LNCaP clone FGC (cell line): ENCODE data around the genes SFT2D3, MZT2B and PTPN18.

GRCh38 chr2:127563008-127563360 lies 27.5 kb downstream of the MYO7B start:
- RRBS, 2 experiments: no CpG with 5 or more reads among the region's 2 CpGs

- RRBS, 2 experiments: 67 to 68% methylated on average over 12 of the region's 50 CpGs
Measured at GRCh38 chr2:127631013-127632355, 14.5 kb upstream of the GPR17 start.

DNA sequence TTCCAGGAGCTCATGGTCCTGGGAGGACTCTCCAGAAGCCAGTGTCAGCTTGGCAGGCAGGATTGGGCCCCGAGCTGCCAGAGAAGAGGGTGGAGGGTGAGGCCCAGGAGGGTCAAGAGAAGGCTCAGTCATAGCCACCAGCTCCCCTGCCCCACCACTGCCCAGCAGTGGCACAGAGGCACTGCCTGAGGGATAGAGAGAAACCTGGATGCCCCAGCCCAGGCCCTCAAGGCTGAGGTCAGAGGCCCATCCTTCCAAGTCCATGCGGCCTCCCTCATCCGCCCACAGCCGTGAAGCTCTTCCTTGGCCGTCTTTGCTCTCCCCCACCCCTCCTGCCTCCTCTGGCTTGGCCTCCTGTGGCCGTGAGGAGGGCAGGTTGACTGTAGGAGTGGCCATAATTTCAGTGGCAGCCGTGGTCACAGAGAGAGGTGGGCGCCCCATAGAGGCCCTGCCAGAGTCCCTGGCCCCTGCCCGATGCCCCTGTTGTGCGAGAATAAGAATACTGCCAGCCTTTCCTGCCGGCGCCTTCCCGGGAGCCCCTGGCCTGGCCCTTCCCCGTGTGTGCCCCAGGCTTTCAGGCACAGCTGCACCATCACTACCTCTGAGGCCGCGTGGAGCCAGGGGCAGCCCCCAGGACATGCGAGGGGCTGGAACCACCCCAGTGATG lies 13.3 kb upstream of the GPR17 start:
- RRBS, 2 experiments: no CpG with 5 or more reads among the region's 17 CpGs

DNA sequence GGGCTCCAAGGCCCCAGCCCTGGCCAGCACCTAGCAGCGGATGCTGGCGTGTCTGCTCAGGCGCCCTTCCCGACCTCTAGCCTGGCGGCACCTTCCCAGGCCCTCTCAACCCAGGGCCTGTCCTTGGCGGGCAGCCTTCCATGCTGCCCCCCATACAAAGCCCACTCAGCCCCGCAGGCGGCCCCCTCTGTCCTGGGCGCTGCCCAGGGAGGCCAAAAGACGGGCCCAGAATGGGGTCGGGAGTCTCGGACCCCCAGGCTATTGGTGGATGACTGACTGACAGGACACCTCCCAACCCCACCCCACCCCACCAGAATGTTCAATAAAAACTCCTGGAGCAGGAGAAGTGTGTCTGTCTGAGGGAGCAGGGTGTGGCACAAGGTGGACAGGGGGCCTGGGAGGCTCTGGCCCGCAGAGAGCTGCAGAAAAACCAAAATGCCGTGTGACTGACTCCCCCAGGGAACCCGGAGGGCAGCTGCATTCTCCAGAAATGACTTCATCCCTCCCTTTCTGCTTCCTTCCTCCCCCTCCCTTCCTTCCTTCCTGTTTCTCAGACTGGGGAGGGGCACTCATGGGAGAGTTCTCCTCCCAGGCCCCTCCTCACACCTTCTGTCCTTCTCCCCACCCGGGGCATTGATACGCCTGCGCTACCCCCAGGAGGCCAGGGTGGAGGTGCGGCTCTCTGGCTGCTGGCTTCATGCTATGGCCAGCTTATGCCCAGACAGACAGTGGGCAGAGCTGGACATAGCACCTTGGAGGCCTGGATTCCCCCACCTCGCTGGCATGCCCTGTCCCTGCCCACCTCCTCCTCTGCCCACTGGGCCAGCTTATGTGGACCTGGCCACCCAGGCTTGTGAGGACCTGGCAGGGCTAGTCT lies 8.3 kb upstream of the GPR17 start:
- RRBS, 2 experiments: no CpG with 5 or more reads among the region's 20 CpGs

DNA sequence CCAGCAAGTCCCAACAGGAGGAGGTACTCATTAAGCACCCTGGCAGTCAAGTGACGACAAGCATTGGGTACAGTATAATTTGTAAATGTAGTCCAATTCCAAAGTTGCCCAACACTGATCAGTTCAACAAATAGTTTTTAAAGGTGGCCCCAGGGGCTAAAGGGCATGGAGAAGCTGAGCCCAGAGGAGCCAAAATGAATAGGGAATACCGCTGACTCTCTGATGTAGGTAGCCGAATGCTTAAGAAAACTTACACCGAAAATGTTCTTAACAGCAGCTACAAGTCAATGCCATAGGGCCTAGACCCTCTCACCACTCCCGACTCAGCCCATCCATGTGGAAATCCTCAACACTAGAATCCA lies 9.9 kb downstream of the LIMS2 start:
- RRBS, 2 experiments: no CpG with 5 or more reads among the region's 5 CpGs

- RRBS, 2 experiments: under 1 to 1% methylated on average over 39 of the region's 115 CpGs
Measured at GRCh38 chr2:127701172-127702082, at the start of gene SFT2D3. TSS of gene SFT2D3 (plus strand) at chr2:127701497.

DNA sequence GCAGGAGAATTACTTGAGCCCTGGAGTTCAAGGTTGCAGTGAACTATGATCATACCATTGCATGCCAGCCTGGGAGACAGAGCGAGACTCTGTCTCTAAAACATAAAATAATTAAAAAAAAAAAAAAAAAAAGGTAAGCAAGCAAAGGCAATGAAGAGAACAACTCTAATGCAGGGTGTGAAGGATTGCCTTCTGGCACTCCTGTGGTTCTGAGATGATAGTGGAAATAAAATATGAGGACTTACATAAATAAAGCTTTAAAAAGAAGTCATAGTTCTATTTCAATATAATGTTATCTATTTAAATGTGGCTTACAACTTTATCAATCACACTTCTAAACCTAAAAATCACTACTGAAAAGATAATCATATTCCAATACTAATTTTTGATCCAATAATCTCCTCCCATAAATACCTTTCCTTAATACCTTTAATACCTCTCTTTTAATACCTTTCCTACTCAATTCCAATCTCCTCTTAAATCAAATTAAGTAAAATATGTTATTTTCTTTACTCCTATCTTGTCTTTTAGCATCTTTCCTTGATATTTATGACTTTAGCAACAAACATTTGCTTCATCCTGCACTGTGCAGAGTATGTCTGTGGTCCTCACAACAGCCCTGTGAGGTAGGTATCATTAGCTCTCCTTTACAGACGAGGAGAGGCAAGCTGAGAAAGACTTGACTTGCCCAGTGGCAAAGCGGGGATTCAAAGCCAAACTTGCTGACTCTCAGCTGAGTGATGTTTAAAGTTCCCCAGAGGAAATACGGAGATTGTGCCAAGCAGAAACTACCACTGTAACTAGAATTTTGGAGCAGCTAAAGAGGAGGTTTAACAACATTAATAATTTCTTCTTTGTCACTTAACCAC lies 44.9 kb downstream of the SFT2D3 start:
- RRBS, 2 experiments: no CpG with 5 or more reads among the region's 4 CpGs

DNA sequence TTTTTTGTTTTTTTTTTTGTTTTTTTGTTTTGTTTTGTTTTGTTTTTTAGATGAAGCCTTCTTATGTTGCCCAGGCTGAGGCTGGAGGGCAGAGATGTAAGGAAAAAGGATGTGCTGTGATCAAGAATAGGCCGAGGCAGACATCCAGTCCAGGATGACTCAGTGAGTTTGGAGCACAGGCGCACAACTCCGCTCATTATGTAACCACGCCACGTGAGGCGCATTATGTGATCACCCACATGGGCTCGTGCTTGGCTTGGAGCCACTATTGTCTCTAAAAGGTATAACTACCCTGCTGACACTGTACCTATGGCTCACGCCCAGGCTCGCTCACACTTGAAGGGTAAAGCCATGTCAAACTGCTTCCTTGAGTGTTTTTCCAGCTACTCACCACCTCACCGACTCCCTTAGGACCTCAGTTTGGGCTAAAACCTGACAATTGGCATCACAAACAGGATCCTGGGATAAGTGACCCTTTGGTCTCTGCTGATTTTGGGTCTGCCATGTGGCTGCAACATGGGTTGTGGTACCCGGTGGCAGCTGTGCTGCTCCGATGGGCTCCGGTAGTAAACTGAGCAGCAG lies 19.9 kb upstream of the WDR33 start:
- RRBS, 2 experiments: 93 to 100% methylated on average over 1 of the region's 13 CpGs

- RRBS, 2 experiments: no CpG with 5 or more reads among the region's 16 CpGs
Measured at GRCh38 chr2:127862085-127862719, 4.2 kb upstream of the POLR2D start.

GRCh38 chr2:127863764-127864345 lies 5.9 kb upstream of the POLR2D start:
- RRBS, 2 experiments: no CpG with 5 or more reads among the region's 5 CpGs

- RRBS, 2 experiments: no CpG with 5 or more reads among the region's 14 CpGs
Measured at GRCh38 chr2:128438023-128438322, 119.3 kb upstream of the HS6ST1 start.

GRCh38 chr2:128986711-128987400 lies 668.2 kb upstream of the HS6ST1 start:
- RRBS, 2 experiments: no CpG with 5 or more reads among the region's 13 CpGs

GRCh38 chr2:129980197-129980771 lies 818 bp downstream of the RAB6C start:
- RRBS, 2 experiments: no CpG with 5 or more reads among the region's 15 CpGs

- RRBS, 2 experiments: under 1% methylated on average over 14 of the region's 115 CpGs
Measured at GRCh38 chr2:130181856-130183025, at the start of gene MZT2B. TSS of gene MZT2B (plus strand) at chr2:130182262.

DNA sequence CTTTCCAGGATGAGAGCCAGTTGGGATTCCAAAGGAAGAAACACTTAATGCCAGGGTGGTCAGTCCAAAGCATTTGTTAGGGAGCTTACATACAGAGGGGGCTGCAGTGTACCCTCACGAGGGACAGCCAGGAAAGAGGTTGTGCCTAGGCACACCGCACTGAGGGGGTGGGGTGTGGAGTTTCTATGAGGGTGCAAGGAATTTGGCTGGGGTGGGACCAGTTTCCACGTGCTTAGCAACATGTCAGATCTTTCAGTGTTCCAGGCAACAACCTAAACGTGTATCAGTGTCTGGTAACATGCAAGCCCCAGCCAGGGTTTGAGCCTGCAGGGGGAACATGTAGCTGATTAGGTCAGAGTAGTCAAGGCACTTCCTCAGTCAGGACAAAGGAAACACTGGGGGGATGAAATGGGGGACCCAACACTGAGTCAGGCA lies 7.0 kb downstream of the MZT2B start:
- RRBS, 2 experiments: no CpG with 5 or more reads among the region's 4 CpGs

DNA sequence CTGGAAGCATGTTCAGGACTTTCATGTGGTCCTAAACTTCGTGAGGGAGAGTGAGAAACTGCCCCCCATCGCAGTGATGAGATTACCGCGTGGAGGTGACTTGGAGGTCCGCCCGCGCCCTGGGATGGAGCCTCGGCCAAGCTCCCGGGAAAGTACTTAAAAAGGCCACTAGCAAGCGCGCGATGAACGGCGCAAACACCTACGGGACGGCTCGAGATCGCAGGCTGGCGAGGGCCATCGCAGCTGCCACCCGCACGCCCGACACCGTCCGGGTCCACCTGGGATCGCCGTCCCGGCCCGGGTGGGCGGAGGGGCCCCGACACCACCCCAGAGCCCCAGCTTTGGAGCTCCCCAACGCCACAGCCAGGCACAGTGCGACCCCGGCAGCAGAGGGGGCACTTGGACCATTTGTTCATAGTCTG lies 53.6 kb downstream of the CCDC115 start:
- RRBS, 2 experiments: 80 to 82% methylated on average over 6 of the region's 34 CpGs

DNA sequence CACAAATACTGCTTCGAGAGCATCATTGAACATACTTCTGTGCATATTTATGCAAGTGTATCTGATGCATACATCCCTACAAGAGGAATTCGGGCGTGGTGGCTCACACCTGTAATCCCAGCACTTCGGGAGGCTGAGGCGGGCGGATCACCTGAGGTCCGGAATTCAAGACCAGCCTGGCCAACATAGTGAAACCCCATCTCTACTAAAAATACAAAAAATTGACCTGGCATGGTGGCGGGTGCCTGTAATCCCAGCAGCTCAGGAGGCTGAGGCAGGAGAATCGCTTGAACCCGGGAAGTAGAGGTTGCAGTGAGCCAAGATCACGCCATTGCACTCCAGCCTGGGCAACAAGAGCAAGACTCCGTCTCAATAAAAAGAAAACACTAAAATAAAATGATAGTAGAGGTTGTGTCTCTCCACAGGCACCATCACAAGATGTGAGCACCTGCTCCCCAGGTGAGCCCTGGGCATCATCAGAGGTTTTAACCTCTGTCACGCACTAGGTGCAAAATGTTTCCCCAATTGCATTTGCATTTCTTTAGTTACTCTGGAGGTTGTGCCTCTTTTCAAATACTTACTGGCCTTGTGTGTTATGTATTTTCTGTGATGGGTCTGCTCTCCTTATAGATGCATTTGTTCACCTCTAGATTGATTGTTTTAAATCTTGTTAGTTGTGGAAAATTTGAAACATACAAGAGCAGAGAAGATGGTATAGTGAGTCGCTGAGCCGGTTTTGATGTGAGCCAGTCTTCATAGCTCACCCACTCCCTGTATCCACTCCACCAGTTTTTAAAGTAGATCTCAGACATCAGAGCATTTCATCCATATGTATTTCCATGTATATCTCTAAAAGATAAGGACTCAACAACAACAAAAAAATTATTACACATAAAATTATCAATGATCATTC lies 6.3 kb downstream of the IMP4 start:
- RRBS, 2 experiments: no CpG with 5 or more reads among the region's 15 CpGs

DNA sequence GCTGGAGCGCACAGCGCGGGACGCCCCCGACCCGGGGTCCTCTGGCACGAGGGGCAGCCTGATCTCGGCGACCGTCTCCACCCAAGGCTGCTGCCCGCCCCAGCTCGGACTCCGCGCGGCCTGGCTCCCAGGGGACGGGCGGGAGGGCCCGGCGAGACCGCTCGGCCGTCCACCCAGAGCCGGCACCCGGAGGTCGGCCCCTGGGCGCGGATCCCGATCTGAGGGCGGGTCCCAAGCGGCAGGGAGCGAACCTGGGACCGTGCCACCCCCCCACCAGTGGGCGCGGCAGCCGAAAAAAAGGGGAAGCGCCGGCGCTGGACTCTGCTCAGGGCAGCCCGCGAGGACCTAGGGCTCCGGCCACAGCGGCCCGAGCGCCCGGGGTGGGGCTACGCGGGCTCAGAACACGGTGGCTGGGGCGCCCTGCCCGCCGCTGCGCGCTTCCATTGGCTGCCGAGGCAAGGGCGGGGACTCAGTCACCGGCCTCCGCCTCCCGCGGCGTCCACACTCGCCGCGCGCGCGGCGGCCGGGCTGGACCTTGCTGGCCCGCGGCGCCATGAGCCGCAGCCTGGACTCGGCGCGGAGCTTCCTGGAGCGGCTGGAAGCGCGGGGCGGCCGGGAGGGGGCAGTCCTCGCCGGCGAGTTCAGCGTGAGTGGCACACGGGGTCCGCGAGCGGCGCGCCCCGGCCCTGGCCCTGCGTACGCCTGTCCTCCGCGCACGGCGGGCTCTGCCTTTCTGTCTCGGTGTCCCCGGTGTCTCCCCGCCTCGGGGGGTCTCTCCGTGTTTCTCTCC lies at the start of gene PTPN18:
Gene PTPN18 (plus strand): TSS at position 502 of the 790 bp plus-strand sequence.
- RRBS, 2 experiments: 1% methylated on average over 57 to 59 of the region's 102 CpGs

DNA sequence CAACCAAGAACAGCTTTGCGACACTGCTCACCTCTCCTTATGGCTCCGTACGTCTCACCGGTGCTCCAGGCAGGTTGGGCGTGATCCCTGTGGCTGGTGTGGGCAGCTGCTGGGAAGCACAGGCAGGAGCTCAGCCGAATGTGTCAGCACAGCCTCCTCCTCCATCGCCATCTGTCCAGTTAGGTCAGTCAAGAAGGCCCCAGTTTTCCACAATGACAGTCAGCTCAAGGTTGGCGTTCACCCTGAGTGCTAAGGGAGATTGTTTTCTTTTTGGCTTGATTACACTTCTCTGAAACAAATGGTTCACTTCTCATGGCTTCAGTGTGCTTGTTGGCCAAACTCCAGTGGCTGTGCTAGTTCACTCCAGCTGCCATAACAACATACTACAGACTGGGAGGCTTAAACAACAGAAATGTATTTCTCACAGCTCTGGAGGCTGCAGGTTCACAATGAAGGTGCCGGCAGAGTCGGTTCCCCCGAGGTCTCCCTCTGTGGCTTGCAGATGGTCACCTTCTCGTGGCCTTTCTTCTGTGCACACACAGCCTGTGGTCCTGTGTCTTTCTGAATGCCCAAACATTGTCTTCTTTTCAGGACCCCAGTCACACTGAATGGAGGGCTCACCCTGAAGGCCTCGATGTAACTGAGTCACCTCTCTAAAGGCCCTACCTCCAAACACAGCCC lies 30.3 kb downstream of the AMER3 start:
- RRBS, 2 experiments: no CpG with 5 or more reads among the region's 13 CpGs

DNA sequence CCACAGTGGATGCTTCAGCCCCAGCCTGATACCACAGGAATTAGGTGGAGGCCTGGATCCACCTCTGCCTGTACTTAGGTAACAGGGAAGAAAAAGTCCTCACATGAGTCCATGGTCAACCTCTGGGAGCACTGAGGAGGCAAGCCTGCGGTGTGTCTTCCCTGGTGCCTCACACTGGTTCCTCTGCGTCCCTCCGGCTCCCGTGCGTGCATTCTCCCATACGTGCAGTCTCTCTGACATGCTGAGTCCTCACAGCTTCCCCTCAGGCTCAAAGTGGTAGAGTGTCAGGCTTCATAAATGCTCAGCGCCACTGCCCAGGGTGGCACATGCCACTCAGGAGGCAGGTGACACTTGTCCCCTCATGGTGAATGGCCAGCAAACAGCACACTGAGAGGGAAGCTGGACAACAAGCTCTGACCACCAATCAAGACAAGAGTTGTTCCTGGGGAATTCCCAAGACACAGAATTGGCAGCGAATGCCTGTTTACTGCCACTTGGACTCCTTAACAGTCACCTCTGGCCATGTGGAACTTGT lies 35.9 kb downstream of the AMER3 start:
- RRBS, 2 experiments: no CpG with 5 or more reads among the region's 8 CpGs